Neuron (in vitro differentiated cells): ENCODE results near the gene RUNX3.

DNA sequence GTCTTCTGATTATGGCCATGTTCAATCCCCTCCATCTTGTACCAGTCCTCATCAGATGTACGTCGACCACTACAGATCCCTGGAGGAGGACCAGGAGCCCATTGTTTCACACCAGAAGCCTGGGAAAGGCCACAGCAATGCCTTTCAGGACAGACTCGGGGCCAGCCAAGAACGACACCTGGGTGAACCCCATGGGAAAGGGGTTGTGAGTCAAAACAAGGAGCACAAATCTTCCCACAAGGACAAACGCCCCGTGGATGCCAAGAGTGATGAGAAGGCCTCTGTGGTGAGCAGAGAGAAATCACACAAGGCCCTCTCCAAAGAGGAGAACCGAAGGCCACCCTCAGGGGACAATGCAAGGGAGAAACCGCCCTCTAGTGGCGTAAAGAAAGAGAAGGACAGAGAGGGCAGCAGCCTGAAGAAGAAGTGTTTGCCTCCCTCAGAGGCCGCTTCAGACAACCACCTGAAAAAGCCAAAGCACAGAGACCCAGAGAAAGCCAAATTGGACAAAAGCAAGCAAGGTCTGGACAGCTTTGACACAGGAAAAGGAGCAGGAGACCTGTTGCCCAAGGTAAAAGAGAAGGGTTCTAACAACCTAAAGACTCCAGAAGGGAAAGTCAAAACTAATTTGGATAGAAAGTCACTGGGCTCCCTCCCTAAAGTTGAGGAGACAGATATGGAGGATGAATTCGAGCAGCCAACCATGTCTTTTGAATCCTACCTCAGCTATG is 8.0 kb downstream of the ELOA start:
- PRO-cap = no peak

- PRO-cap = no peak
Observed at GRCh38 chr1:23801756-23802377, 1.3 kb upstream of the GALE start.

GRCh38 chr1:23936450-23937118 is 23.0 kb upstream of the PNRC2 start:
- PRO-cap = unidirectional peak, minus-strand start at chr1:23936921

DNA sequence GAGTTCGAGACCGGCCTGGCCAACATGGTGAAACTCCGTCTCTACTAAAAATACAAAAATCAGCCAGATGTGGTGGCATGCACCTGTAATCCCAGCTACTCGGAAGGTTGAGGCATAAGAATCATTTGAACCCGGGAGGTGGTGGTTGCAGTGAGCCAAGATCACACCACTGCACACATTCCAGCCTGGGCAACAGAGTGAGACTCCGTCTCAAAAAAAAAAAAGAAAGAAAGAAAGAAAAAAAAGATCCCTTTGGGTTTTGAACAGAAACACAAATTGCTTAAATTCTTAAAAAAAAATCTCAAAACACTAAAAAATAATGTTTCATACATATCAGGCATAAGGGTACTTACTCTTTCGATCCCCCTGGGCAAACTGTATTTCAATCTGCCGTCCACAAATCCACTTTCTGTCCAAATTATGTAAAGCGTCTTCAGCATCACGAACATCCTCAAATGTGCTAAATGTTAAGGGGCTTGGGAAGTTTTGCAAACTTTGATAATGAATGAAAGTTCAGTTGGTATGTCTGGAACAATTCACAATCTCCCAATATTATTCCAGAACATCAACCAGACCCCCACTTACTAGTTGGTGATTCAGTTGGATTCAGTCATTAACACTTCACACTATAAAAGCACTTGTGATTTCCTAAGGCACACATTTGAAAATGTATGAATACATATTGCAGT is 5.4 kb downstream of the SRSF10 start:
- PRO-cap = no peak

GRCh38 chr1:24015673-24016406 is 35.7 kb upstream of the SRSF10 start:
- PRO-cap = no peak

DNA sequence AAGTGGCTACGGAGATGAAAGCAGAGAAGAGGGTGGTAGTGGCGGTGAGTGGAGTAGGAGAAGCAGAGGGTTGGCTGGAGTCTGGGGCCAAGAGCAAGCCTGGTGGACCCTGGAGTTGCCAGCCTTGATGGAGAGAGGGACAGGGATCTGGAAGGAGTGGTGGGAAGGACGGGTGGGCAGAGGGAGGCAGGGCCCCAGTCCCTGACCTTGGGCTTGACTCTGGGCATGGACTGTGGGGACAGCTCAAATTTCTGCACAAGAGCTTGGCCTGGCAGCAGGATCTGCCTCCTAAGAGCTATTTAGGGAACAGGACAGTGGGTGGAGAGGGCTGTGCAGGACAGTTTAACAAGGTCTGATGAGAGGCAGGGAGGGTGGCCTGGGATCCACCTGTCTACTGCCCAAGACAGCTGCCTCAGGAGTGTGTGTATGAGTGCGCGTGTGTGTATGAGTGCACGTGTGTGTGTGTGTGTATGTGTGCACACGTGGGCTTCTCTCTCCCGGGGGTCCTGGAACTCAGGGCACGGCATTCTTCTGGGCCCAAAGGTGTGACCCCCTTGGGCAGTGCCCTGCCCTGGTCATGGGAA is 15.6 kb downstream of the MYOM3 start:
- PRO-cap = no peak

- PRO-cap = no peak
Observed at GRCh38 chr1:24119825-24121056, 8.3 kb upstream of the MYOM3 start.

- PRO-cap = no peak
Observed at GRCh38 chr1:24190922-24191525, 3.9 kb upstream of the IFNLR1 start.

GRCh38 chr1:24254667-24255165 is 64.4 kb upstream of the GRHL3 start:
- PRO-cap = no peak

GRCh38 chr1:24373025-24374093 is 40.2 kb downstream of the STPG1 start:
- PRO-cap = no peak

DNA sequence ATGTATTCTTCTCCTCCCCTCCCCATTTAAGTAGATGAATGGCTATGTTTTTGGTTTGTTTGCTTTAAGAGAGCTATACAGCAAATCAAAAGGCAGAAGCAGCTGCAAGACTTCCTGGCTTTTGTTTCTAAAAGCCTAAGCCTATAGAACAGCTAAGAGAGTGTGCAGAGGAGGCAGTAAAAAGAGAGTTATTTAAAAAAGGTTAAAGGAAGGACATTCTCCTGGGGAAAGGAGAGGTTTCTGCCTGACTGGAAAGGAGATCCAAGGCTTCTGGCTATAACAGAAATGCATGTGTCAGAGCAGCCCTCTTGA is 20.3 kb downstream of the STPG1 start:
- PRO-cap = no peak

DNA sequence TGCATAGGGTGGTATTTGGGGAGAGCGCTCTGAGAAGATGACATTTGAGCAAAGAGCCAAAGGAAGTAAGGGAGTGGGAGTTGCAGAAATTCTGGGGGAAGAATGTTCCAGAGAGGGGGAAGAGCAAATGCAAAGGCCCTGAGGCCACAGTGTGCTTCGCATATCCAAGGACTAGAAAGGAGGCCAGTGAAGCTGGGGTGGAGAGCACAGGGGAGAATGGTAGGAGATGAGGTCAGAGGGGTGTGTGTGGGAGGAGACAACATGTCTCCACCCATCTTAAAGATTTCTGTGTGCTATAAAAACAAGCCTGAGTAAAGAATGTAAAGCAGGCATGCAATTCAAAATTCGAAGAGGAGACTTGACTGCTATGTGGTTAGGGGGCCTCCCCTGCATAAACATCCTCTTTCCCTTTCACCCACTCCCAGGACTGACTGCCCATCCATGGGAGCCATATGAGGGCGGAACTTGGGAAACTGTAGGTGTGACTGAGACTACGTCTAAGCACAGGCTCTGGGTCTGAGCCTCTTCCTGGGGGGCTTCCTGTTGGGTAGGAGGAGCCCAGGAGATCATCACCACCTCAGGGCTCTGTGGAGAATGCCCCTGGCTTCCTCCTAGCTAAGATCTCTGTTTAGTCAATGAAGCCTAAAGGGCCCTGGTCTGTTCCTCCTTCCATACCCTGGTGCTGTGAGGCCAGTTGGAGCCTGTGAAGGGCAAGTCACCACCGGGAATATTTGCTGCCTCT is 2.9 kb upstream of the CLIC4 start:
- PRO-cap = no peak

- PRO-cap = no peak
Observed at GRCh38 chr1:24771065-24771621, 25.9 kb downstream of the CLIC4 start.

GRCh38 chr1:24803023-24803656 is 57.9 kb downstream of the CLIC4 start:
- PRO-cap = no peak

DNA sequence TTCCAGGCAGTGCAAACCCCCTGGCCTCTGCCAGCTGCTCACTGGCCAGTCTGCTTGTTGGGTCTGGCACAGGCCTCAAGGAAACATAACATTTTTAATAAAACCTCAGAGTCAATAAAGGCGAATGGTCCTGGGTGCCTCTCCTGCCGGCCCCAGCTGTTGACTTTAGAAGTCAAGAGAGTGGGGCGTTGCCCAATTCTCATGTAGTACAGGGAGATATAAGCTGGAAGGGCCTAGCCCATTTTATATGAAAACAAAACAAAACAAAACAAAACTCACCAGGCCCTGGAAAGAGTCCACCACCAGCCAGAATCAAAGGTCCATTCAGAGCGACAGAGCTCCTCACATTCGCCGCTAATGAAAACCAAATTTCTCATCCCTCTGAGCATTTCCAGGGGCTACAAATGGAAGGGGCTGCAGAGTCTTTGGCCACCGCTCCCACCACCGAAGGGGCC is 36.5 kb downstream of the RUNX3 start:
- PRO-cap = no peak

DNA sequence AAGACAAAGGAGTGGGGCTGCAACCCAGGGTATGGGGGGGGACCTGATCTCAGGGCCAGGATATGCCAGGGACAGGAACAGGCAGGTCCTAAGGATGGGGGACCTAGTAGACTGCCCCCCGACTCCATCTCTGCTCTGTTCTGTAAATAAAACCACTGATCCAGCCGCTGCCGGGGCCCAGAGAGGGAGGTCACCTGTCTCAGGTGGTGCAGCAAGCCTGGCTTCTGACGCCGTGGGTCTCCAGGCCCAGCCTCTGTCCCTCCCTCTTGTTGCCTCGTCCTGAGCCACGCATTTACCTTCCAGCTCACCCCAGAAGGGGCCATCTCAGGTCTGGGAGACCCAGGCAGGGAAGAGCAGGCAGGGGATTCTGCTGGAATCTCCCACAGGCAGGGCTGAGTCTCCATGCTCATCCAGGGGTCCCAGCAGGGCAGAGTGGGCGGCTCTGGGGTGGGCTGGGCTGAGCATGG is 13.4 kb downstream of the RUNX3 start:
- PRO-cap = no peak

DNA sequence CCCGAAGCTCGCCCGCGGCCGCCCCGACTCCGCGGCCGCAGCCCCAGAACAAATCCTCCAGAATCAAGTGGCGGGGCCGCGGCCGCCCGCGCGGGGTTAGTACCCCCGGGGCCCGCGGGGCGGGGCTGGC is at the start of gene RUNX3:
Gene RUNX3 (minus strand): TSS at position 72 of the 130 bp plus-strand sequence.
- PRO-cap = unidirectional peak, minus-strand start at position 69 of the sequence

GRCh38 chr1:24963231-24963936 is 33.3 kb upstream of the RUNX3 start:
- PRO-cap = no peak

- PRO-cap = no peak
Observed at GRCh38 chr1:24988357-24988700, 58.3 kb upstream of the RUNX3 start.

- PRO-cap = no peak
Observed at GRCh38 chr1:25028571-25029401, 98.7 kb upstream of the RUNX3 start.